ENCODE measurements around a stretch of chr3.

DNA sequence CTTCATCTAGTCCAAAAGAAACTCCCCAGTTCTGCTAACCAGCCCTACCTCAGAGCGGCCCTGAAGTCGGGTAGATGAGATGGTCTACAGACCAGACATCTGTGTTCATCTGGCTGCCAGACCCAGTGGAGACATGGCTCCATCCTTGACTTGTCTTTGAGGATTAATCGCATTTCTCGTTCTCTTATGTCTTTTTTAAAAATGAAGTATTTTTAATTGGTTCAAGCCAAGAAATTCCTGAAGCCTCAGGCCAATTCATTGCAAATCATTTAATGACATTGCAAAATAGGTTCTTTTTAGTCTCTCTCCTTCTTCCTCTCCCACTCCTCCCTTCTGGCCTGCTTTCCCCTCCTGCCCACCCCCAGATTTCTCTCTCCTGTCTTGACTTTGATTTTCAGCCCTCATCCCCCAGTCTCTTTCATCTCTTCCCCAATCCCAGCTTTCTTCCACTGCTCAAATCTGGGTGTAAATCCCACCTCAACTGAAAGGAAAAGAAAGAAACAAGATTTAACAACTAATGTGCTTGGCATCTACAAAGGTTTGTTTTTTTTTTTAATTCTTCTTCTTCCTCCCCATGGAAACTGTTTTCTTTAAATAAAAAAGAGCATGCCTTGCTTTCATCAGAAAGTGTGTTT lies 50.2 kb downstream of the BOC start:
- RRBS: no CpG with 5 or more reads among the region's 4 CpGs

DNA sequence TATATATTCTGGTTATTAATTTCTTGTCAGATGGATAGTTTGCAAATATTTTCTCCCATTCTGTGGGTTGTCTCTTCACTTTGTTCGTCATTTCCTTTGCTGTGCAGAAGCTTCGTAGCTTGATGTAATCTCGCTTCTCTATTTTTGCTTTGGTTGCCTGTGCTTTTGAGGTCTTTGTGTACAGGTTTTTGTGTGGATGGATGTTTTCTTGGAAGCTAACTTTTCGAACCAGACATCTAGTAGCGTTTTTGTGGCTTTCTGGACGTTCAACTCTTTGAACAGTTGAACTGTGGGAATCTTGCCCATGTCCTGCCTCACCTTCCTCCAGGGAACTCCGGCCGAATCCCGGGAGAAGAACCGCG lies 70.7 kb downstream of the USF3 start:
- RRBS: no CpG with 5 or more reads among the region's 11 CpGs

DNA sequence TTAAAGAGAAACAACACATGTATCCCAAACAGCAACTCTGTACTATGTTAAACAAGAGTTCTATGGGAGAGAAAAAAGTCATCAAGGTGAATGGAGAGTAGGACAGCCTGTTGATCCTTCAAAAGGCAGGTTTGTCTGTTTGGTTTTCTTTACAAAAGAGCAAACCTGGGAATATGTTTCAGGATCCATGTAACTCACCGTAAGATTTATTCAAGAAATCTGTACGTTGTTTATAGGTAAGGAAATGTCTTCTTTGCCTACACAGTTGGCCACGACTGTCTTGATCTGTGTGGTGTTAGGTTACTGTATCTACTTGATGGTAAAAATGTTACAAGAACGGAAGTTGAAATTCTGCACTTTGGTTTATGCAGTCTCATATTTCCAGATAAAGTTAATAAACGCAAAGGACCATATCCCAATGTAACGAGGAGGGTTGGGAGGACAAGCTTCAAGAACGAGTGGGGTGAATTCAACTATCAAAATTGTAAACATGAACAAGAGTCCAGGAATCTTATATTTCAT lies 1.1 kb downstream of the USF3 start:
- RRBS: no CpG with 5 or more reads among the region's 7 CpGs

- RRBS: no CpG with 5 or more reads among the region's 21 CpGs
These were observed 869 bp upstream of the USF3 start for GRCh38 chr3:113697075-113697947.

DNA sequence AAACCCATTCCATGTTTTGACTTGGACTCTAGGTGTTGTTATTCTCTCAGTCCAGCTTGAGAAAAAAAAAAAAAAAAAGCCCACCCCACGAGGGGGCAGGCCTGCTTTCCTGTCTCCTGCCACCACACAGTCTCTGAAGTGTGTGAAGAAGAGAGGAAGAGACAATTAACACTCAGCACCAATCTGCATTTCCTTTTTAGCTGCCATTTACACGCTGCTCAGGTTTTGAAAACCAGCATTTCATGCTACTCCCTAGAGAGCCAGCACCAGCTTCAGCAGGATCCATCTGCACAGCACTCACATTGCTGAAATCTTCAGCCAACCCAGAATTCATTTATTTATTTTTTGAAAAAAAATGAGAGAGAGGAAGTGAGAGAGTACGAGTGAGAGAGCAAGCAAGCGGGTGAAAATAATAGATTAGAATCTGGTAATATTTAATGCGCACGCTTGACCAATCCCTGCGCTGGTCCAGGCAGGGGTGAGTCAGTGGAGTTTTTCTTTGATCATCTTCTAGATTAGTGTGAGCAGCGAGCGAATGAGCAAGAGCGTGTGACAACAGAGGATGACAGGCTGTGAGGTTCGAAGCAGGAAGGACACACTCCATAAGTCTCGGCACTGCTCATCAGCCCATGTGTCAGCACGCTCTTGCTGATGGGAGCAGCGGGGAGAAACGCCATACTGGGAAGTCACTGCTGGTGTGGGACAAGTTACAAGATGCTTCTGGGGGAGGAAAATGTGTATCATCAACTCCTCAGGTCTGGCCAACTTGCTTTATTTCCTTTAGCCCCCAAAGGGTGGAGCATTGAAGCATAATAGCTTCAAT lies 23.4 kb downstream of the ZNF80 start:
- RRBS: no CpG with 5 or more reads among the region's 15 CpGs

DNA sequence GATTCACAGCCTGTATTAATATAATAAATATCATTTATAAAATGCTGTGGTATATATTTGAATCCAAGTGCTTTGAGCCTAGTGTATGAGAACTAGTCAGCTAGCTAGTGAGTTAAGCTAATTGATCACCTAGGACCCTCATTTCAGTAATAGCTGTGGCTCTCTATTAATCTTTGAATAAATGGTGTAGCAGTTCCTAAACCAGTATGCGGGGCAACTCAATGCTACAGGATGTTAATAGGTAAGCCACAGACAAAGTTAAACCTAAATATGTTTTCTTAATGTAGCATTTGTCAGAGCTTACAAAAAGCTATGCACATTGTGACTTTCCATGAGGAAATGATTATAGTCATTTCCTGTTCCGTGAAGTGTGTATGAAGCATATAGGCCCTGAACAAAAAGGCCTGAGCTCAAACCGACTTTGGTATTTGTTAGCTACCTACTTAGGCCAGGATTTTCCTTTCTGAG lies 14.4 kb downstream of the ZNF80 start:
- RRBS: no CpG with 5 or more reads among the region's 3 CpGs

DNA sequence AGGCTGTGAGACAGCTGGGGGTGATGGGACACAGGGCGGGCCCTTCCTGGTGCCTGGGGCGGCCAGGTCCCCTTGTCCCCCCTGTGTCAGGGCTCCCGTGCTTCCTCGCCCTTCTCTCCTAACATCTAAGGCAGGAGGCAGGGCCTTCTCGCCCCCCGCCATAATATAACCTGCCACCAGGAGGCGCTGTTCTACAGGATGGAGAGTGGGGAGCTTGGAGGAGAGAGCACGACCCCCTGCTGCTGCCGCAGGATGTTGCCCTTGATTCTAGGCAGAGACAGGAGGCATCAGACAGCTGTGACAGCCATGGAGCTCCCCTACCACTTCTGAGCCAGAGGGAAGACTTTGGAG lies 3.0 kb upstream of the TIGIT start:
- RRBS: no CpG with 5 or more reads among the region's 9 CpGs

GRCh38 chr3:114362607-114363180 lies 68.9 kb downstream of the TIGIT start:
- RRBS: no CpG with 5 or more reads among the region's 1 CpG

- RRBS: no CpG with 5 or more reads among the region's 1 CpG
These were observed 264.9 kb downstream of the TIGIT start for GRCh38 chr3:114558641-114559209.

- RRBS: no CpG with 5 or more reads among the region's 2 CpGs
These were observed 274.5 kb downstream of the ZBTB20 start for GRCh38 chr3:114872458-114873091.

GRCh38 chr3:114991868-114992392 lies 155.2 kb downstream of the ZBTB20 start:
- RRBS: no CpG with 5 or more reads among the region's 2 CpGs

DNA sequence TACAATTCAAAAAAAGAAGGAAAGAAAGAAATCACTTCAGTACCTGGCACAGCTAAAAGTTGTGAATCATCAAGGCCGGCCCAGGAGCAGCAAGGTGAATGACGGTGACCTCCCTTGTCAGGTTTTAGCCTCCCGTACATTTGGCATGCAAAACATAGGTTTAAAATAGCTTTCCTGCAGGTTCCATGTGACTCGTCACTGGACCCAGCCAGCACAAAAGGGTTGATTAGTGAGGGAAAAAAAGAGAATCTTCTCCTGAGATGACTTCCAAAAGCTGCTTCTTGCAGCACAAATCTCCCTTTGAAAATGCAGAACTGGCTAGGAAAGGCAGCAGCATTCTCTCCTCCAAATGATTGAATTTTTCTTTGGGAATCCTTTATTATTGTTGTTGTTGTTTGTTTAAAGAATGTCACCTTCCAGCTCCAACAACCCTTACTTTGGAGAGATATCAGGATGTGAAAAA lies 394.1 kb downstream of the LSAMP start:
- RRBS: no CpG with 5 or more reads among the region's 4 CpGs

GRCh38 chr3:117738487-117738908 lies 1293.2 kb upstream of the LSAMP start:
- RRBS: no CpG with 5 or more reads among the region's 2 CpGs

DNA sequence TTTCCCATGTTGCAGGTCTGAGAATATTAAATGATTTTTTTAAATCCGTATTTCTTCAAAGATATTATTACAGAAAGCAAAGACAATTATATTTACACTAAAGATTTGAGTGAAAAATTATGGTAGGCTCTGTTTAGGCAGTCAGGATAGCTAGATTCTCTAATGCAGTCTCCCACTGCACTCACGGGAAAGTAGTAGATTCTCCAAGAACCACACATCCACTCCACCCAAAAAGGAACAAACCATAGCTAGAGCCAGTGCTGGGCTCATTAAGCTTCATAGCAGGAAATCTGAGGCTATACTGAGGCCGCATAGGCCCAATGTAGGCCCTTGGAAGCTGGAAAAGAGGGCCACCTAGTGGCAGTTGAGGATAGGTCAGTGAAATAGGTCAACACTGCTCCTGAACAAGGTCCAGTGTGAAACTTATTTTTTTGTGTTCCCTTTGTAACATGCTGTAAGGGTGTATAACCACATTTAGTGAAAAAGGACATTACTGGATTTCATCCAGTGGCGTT lies 688 bp upstream of the B4GALT4 start:
- RRBS: no CpG with 5 or more reads among the region's 4 CpGs

- RRBS: no CpG with 5 or more reads among the region's 9 CpGs
These were observed 15.1 kb upstream of the ARHGAP31 start for GRCh38 chr3:119278972-119279665.

- RRBS: no CpG with 5 or more reads among the region's 4 CpGs
These were observed 2.3 kb downstream of the TIMMDC1 start for GRCh38 chr3:119500509-119501116.

- RRBS: no CpG with 5 or more reads among the region's 3 CpGs
These were observed 25.3 kb downstream of the TIMMDC1 start for GRCh38 chr3:119523462-119524251.

GRCh38 chr3:119658810-119659773 lies 1.3 kb downstream of the POPDC2 start:
- RRBS: no CpG with 5 or more reads among the region's 6 CpGs

DNA sequence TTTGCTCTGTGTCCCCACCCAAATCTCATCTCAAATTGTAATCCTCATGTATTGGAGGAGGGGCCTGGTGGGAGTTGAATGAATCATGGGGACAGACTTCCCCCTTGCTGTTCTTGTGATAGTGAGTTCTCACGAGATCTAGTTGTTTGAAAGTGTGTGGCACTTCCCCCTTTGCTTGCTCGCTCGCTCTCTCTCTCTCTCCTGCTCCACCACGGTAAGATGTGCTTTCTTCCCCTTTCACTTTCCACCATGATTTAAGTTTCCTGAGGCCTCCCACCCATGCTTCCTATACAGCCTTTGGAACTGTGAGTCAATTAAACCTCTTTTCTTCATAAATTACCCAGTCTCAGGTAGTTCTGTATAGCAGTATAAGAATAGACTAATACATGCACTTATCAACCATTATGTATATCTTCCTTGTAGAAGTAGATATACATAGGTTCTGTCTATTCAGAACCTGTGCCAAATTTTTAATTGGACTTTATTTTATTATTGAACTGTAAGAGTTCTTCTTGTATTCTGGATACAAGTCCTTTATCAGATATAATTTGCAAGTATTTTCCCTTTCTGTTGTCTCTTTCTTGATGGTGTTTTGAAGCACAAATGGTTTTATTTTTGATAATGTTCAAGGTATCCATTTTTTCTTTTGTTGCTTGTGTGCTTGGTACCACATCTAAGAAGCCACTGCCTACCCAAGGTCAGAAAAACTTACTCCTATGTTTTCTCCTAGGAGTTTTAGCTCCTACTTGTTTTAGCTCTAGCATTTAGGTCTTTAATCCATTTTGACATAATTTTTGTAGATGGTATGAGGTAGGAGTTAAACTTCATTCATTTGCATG lies 60.4 kb downstream of the GSK3B start:
- RRBS: no CpG with 5 or more reads among the region's 4 CpGs

Data from foreskin fibroblast (primary cell).